ENCODE measurements around the genes SLC38A11, SCN3A, SCN2A, XIRP2 and ABCB11.

GRCh38 chr2:164569297-164569842 lies 51.9 kb downstream of the GRB14 start:
- PRO-cap = no peak

DNA sequence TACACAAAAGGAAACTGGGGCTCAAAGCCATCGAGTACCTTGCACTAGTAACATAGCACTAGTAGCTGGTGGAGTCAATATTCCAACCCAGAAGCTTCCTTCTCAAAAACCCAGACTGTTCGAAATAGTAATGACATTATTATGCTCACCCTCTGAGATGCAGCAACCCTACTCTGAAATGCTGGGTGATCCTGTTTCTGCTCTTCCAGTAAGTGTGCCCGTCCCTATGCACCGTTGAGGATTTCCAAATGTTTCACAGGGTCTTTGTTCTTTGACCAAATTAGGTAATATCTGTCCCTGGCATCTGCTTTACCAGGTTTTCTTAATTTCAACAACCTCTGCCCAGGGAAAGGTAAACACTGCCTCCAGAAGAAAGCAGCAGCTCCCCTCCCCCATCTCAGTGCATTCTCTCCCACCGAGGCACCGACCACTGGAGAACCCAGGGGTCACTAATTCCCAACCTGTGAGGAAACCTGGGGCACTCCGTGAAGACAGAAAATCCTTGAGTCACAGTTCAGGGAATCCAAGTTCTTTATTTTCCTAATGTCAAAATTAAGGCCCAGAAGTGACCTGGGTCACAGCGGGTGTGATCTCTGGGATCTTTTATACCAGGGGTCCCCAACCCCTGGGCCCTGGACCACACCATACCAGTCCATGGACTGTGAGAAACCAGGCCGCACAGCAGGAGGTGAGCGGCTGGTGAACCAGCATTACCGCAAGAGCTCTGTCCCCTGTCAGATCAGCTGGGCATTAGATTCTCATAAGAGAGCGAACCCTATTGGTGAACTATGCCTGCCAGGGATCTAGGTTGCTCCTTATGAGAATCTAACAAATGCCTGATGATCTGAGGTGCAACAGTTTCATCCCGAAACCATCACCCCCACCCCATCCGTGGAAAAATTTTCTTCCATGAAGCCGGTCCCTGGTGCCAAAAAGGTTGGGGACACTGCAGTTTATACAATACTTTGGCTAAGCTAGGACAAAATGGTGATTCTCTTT lies 1.2 kb upstream of the GRB14 start:
- PRO-cap = no peak

DNA sequence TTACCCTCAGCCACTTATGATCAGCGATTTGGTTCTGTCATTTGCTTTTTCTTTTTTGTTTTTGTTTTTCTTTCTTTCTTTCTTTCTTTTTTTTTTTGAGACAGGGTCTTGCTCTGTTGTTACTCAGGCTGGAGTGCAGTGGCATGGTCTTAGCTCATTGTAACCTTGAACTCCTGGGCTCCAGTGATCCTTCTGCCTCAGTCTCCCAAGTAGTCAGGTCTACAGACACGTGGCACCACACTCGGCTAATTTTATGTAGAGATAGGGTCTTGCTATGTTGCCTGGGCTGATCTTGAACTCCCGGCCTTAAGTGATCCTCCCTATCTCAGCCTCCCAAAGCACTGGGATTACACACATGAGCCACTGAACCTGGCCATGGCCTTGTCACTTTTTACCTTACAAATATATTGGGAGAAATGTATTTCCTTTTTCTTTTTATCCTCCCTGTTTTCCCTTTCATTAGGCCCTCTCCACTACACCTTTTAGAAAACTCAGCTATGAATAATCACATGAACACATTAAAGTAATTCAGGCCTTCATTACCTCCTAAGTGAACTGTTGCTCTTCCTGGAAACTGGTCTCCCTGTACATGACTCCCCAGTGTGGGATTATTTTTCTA lies 31.2 kb upstream of the GRB14 start:
- PRO-cap = no peak

- PRO-cap = no peak
These were observed 31.7 kb upstream of the GRB14 start for GRCh38 chr2:164652959-164653484.

DNA sequence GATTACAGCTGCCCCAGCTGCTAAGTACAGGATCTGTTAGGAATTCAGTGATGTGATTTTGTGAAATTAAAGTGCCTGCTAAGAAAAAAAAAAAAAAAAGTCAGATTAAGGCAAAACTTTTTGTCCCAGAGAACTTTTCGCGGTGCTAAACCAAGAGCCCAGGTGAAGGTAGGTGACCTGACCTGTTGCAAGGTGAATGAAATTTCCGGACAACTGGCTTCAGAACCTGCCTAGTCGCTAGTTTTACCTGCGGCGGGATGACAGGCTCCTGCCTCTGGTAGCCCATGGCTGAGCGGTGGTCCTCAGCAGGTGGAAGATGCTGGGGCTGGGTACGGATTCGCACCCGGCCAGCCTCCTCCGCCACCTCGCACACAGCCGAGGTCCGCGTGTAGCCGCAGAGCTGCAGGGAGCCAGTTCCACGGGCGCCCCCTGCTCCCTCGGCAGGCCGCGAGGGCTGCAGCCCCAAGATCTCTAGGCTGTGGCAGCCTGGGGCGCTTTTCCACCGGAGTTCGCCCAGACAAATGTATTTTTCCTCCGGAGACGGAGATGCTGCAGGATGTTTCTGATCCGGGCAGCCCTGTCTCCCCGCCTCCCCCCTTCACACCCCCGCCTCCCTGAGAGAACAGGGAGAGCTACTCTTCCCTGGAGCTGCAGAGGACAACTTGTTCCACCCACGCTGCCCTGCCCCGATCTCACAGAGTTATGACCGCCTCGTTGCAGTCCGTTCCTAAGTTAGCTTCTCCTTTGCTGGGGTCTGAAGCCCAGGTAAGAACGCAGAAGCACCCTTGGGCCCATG lies at the start of gene SLC38A11:
TSS of gene SLC38A11 (minus strand) at position 564 of the 796 bp plus-strand sequence.
- PRO-cap = no peak

- PRO-cap = no peak
These were observed at the start of gene SCN3A for GRCh38 chr2:165203738-165204260. Gene SCN3A, minus strand, starts transcription at chr2:165204050.

DNA sequence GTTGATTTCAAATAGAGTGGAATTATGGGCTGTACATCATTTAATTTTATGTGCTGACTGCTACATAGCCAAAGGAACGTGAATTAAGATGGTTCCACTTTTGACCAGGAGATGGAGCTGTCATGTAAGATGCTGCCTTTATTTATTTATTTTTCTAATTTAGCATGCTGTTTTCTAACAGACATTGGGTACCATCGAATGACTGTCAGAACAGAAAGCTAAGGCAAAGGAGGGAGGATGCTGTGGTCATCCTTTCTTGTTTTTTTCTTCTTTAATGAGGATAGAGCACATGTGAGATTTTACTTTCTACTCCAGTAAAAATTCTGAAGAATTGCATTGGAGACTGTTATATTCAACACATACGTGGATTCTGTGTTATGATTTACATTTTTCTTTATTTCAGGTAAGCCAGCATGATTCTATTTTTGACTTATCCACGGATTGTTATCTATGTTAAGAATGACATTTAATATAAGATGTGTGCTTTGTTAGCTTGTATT lies at the start of gene SCN2A:
TSS of gene SCN2A (plus strand) at position 177 of the 500 bp plus-strand sequence.
- PRO-cap = no peak

DNA sequence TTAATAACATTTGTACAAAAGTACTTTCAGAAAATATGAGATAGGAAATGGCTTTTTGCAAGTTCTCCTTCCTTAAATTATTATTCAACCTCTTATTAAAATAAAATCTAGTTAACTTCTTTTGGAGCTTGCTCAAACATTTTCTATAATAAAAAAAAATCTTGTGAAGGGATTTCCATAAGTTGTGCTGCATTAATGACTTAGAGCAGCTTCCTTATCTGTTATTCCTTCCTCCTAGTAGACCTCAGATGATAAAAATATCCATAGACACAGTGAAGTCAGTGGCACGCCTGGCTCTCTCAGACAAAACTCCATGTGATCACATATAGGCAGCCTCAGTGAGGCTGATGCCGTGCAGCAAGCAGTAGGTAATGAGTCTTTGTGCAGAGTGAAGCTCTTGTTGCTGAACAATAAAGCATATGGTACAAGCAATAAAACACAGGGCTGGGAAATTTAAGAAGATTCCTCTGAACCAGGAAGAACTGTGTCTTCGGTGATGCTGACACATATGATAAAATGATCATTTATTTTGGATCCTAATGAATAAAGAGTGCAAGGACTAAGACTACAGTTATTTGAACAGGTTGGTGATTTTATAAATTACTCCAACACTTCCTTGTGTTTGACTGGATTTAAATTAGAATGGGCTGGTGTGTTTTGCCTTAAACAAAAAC lies 102.6 kb downstream of the CSRNP3 start:
- PRO-cap = no peak

DNA sequence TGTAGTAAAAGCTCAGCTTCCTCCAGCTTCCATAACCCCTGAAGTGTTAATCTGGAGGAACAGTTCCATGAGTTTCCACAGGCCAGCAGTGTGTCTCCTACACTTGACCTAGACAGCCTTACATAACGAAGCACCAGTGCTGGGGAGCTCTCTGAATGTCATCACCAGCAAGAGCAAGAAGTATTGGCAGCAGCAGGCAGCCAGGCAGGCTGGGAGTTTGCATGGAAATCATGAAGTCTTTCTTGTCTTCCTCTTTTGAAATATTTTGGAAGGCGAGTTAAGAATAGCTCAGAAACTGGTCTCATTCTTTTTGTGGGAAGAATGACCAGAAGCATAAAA lies 21.2 kb upstream of the SCN1A start:
- PRO-cap = no peak

GRCh38 chr2:166888396-166888758 lies at the start of gene XIRP2:
Gene XIRP2, plus strand, starts transcription at chr2:166888480.
- PRO-cap = no peak

DNA sequence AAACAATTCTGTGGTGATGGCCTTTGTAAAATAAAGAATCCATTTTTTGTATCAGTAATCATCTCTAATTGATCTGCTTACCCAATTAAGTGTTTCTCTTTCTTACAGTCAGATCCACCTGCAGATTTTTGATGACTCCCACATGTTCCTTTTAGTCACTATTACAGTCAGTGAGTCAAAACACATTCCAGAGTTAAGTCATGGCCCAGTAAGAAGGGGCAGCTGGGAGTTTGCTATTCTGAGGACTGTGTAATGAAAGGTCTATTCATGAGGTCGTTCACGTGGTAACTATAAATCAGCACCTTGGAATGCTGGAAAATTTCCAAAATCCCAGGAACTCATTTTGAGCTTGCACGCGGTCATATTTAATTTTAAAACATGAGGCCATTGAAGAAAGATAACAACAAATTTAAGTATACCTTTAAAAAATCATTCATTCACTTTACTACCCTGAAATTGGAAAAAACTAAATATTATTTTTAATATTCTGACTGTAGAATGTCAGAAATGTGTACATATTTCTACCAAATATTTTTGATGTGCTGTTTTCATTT lies 152.0 kb upstream of the B3GALT1 start:
- PRO-cap = no peak

DNA sequence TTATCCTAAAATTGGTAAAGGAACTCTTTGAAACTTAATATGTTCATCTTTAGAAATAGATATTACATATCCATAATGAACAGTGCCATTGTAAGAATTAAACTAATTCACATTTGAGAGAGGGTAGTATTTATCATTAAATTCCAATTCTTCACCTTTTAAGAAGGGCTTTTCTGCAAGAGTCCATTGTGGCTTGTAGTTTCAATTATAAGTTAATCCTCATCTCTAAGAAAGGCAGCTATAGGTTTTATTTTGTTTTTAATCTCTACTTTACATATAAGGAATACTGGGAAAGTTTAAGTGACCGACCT lies 2.9 kb upstream of the B3GALT1 start:
- PRO-cap = no peak

- PRO-cap = no peak
These were observed 402.9 kb downstream of the STK39 start for GRCh38 chr2:167844301-167845020.

DNA sequence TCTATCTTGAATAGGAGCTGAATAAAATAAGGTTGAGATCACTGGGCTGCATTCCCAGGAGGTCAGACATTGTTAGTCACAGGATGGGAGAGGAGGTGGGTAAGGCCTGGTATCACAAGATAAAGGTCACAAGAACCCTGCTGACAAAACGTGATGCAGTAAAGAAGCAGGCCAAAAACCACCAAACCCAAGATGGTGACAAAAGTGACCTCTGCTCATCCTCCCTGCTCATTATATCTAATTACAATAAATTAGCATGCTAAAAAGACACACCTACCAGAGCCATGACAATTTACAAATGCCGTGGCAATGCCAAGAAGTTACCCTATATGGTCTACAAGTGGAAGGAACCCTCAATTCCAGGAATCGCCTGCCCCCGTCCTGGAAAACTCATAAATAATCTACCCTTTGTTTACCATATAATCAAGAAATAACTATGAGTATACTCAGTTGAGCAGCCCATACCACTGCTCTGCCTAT lies 302.4 kb downstream of the STK39 start:
- PRO-cap = no peak

DNA sequence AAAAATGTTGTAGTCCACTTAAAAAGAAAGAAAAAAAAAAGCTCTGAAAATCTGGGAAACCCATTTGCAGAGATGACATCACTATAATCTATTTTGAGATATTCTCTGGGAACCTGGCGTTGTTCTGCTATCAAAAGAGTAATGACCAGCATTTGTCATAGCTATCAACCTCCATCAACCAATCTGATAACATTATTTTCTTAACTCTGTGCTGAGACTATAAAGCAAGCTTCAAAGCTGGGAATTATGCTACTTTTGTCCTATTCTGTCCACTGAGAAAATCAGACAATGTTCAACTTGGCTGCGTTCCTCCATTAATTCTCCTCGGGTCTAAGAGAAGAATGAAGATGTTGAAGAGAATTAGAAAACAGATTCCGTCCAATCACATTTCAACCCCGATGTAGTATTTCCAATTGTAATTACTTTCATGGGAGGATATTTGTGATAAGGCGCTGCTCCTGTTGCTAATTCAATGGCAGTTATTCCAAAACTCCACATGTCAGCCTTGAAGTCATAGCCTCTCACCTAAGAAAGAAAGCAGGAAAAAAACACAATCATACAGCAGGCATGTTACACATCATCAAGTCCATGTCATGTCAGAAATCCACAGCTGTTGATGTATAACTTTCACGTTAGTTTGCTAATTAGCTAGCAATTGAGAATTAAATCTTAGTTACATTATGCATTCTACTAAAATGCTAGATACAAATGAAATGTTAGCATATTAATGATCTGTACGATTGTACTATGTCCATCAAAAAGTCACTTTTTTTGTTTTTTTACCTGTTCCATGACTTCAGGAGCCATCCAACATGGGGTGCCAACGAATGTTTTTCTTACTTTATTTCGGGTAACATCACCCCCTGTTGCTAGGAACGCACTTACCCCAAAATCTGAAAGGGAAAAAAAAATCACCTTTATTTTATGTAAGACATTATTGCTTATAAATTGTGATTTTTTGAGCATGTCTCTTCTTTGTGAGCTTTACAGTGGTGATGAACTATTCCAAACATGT lies 107.2 kb downstream of the STK39 start:
- PRO-cap = no peak

GRCh38 chr2:168212716-168213234 lies 34.6 kb downstream of the STK39 start:
- PRO-cap = no peak

DNA sequence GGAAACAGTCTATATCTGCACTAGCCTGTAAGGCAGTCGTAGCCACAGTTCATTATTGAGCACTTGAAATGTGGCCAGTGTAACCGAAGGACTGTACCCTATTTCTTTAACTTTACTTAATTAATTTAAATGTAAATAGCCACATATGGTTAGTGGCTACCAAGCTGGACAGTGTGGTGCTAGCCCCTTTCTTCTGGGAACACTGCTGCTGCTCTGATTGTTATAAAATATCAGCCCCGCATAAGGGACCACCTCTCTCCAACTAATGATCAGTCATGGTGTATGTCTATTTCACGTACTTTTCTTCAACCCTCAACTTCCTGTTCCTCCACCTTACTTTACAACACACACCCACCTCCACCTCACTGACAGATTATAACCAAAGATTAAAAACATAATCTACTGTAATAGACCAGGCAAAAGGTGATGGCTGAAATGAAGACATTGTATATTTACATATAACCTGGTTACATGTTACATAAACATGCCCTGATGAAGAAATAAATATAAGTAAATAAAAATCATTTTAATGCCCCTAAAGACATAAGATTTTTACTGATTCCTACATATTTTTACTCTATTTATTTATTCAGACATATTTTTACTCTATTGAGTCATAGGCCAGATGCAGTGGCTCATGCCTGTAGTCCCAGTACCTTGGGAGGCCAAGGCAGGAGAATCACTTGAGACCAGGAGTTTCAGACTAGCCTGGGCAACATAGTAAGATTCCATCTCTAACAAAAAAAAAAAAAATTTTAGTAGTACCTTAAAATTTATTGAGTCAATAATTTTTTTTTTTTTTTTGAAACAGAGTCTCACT lies 12.9 kb downstream of the STK39 start:
- PRO-cap = no peak

DNA sequence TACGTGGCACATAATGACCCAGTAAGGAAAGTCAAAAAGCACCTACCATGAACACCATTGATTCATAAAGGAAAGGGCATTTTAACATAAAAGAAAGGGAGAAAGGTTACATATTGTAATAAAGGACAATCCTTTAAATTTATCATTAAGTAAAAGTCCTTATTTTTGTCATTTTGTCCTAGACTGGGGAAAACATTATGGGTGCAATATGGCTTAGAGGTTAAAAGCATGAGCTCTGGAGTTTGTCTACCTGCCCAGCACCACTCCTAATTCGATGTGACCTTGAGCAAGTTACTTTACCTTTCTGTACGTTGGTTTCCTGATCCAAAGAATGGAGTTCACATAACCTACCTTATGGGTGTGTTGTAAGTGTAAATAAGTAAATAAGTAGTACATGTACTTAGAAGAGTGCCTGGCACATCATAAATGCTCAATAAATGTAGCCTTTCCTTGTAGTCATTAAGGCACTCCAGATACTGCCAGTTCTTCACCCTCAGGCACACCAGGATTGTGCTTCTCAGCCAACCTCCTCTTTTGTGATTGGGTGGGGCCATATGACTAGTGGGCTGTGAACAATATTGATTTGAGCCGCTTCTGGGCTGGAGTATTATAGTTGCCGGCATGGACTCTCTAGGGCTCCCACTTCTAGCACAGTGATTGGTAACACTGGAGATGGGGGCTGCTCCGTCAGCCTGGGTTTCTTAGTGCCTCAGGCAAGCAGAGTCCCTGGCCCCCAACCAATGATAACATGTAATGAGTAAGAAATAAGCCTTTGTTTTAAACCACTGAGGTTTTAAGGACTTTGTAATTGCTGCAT lies 101.8 kb upstream of the NOSTRIN start:
- PRO-cap = no peak

- PRO-cap = no peak
These were observed 51.3 kb upstream of the NOSTRIN start for GRCh38 chr2:168751014-168751638.

DNA sequence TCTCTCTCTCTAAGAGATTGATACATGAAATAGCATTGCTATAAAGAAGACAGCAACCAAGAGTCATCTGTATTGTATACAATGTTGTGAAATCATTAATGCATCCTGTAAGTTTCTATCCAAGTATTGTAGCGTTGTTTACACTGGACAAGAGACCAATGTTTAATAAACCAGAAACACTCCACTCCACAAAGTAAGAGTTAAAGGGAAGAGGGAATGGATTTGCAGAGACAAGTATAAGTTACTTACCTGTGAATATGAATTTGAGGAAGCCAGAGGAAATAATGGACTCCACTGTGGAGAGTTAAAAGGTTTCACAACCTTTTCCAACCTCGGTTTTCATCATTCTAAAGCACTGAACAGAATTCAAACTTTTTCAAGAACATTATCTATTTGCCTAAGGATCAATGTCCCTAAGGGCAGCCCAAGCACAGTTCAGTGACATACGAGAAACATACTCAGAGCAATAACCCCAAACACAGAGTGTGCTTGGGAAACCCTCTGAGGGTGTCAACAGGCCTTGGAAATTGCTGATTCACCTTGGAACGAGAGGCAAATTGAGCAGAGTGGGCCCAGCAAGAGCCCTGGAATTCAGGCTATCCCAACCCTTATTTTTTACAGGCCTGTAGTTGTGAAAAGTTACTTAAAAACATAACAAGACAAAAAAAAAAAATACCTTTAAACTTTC lies at the start of gene ABCB11:
TSS of gene ABCB11 (minus strand) at position 349 of the 688 bp plus-strand sequence.
- PRO-cap = no peak